Thoracic aorta (tissue), 1 donor: ENCODE data around the genes WDFY2 and SUGT1.

DNA sequence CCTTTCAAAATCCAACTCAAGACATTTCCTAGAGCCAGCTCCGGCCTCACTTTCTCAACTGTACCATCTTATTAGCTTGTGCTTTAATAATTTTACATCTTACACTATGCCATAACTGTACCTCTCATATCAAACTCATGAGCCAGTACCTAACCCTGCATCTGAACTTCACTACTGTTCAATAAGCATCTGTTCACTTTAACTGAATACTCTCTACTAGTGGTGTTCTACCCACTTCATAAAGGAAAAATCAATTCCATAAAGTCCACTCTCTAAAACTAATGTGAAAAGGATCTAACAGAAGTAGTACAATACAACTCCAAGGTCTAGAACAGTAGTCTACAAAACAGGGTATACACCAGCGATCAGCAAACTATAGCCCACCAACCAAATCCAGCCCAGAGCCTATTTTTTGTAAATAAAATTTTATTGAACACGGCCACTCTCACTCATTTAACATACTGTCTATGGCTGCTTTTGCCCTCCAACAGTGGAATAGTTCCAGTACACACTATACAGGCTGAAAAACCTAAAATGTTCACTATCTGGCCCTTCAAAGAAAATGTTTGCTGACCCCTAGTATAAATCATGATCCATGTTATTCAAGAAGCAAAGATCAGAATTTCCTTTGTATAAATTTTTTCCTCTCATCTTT lies 33.2 kb downstream of the INTS6 start:
- RAMPAGE, long total RNA = no peak

GRCh38 chr13:51450838-51451414 lies 1.9 kb downstream of the INTS6 start:
- RAMPAGE, long total RNA = no peak

DNA sequence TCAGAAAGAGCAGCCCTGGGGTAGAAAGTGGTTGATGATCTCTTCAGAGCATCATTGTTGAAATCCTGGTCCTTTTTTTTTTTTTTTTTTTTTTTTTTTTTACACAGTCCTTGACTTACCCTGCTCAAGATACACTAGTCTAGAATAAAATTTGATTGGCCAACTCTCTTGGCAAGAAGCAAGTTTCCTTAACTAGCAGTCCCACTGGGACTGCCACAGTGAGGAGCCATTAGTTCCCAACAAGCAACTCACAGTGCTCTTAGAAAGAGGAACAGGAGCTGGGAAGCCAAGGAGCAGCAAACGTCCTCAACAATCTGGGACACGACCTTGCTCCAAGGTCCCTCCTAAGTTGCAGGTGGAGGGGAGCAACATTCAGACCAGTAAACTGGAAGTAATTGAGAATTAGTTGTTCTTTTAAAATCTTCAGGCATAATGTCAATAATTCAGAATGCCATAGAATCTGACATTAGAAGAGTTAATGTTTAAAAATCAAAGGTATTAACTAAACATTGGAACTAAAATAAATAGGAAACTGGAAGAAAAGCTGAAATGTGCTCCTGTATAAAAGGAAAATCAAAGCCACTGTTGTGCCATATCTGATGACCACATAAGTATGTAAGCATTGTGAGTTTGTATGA lies 48.0 kb upstream of the INTS6 start:
- RAMPAGE, long total RNA = no peak

- RAMPAGE, long total RNA = no peak
These were observed 61.0 kb upstream of the WDFY2 start for GRCh38 chr13:51523299-51523653.

DNA sequence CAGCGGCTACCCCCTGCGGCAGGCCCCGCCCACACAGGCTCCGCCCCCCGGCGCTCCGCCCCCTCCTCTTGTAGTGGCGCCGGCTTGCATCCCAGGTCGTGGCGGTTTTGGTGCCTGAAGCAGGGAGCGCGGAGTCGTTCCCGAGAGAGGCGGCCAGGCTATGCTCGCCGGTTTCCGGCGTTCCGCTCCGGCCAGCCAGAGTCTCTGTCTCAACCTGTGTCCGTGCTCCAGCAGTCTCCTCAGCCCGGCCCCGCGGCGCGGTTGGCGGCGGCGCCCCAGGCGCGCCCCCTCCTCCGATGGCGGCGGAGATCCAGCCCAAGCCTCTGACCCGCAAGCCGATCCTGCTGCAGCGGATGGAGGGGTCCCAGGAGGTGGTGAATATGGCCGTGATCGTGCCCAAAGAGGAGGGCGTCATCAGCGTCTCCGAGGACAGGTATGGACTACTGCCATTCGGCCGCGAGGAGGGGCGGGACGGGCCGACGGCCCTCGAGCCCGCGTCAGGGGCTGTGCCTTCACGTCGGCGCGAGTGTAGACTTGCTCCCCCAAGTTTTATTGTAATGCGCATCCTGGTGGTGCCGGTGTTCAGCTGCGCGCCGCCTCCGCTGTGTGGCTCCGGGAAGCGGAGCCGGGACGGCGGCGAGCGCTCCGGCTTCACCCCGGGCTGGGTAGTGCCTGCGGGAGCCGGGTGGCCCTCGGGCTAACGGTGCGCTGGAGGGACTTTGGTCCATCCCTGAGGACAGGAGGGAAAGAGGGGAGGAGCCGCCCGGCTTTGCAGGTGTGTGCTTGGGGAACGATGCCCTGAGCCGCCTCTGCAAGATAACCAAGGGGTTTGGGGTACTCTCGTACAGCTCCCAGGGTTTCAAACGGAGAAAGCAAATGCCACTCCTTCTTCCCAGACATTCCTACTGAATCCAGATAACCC lies at the start of gene WDFY2:
Gene WDFY2 (plus strand): TSS at position 71 of the 922 bp plus-strand sequence.
- RAMPAGE, long total RNA = start-site peak on the plus strand centred at position 80 of the sequence, 44 bp wide, 154 reads

DNA sequence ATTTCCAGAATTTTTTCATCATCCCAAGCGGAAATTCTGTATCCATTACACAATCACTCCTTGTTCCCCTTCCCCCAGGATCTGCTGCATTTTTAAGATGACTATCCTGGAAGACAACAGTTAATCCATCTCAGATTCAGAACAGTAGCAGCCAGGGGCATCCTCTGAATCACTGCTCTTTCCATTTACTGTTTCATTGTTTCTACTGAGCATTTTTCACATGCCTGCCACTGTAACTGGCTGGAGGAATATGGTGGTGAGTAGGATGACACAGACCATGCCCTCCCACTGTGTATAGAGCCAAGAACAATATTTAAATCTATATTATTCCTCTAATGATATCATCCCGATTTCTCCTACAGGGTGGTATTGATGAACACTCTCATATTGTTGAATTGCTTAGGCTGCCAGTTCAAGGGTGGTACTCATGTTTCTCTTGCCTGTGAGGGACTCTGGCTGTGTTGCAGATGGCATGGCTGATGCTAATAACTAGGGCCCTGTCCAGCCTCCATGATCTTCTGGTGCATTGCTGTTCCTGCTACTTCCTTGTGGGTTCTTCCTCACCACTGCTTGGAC lies 59.0 kb downstream of the WDFY2 start:
- RAMPAGE, long total RNA = no peak

DNA sequence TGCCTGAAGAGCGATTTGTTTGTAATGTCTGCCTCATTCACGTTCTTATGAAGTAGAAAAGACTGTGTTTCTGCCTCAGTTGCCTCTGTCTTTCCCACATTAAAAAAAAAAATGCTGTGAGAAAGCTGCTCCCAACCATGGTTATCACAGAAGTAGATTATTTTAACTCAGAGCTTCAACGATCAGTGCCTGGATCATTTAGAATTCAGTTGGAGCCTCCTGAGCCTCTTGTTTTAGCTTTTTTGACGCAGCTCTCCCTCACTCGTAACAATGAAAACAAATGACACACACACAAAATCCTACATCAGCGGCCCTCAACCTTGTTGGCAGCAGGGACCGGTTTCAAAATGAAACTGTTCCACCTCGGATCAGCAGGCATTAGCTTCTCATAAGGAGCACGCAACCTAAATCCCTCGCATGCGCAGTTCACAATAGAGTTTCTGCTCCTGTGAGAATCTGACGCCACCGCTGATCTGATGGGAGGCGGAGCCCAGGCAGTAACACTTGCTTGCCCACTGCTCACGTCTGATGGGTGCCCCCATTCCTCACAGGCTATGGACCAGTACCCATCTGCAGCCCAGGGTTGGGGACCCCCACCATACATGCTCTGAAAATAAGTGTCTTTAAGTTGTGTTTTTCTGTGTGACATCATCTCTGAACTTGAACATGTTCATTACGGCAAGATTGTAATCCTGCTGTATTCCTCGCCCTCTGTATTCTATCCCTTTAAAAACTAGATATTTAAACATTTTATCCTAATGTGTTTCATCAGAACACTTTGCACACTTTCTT lies 43.4 kb downstream of the DHRS12 start:
- RAMPAGE, long total RNA = no peak

- RAMPAGE, long total RNA = no peak
These were observed 17.7 kb upstream of the DHRS12 start for GRCh38 chr13:51821504-51822167.

DNA sequence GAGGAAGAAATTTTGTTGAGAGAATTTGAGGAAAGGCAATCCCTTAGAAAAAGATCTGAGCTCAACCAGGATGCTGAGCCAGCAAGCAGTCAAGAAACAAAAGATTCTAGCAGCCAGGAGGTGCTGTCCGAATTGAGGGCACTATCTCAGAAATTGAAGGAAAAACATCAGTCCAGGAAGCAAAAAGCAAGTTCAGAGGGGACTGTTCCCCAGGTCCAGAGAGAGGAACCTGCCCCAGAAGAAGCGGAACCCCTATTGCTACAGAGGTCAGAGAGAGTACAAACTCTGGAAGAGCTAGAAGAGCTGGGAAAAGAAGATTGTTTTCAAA lies 5.5 kb downstream of the UTP14C start:
- RAMPAGE, long total RNA = no peak

GRCh38 chr13:52600269-52600687 lies 42.0 kb upstream of the HNRNPA1L2 start:
- RAMPAGE, long total RNA = no peak

DNA sequence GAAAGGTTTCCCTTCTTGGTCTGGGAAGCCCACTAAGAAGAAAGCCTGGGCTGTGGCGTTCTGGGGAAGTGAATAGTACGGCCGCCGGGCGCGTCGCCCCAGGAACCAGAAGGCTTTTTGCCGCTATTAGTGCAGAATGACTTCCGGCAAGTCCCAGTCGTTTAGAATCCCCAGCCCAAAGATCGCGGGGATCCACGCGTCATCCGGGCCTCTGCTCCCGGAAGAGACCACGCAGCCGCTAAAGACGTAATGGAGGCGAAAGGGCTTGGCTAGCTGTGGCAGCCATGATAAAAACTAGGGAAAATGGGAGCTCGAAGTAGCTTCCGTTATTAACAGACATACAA lies 494 bp upstream of the SUGT1 start:
- RAMPAGE, long total RNA = start-site peak on the minus strand centred at position 133 of the sequence, 48 bp wide, 9 reads

DNA sequence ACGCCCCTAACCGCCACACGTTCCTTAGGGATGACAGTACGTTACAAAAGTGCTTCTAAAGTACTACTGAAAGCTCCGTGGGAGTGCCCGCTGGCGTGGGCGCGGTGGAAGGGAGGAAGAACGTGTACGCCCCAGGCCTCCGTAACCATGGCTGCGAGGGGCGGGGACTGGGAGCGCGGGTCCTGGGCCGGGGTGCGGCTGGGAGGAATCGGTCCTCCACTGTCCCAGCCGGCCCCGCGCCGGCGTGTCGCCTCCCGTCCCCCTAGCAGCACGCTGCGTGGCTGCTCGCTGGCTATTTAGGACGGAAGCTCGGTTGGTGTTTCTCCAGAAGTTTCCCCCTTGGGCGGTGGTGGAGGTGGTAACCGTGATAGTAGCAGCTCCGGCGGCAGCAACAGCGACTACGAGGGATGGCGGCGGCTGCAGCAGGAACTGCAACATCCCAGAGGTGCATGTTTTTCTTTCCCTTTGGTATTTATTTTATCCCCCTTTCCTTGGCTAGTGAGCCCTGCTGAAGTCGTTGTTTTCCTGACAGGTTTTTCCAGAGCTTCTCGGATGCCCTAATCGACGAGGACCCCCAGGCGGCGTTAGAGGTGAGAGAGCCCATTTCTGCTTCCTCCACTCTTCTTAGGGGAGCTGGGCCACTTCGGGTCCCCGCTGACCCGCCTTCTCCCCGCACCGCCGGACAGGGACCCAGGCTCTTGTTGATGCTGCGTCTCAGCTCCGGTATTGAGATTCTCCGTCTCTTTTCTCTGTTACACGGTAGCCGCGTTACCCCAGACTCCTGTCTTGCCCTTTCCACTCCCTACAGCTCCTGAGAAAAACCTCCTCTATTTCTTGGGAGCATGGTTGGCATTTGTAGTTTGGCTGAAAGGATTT lies at the start of gene SUGT1:
Gene SUGT1 (plus strand): TSS at position 323 of the 876 bp plus-strand sequence.
- RAMPAGE, long total RNA = start-site peak on the plus strand centred at position 228 of the sequence, 54 bp wide, 27 reads; start-site peak on the plus strand centred at position 360 of the sequence, 76 bp wide, 285 reads

- RAMPAGE, long total RNA = no peak
These were observed 782 bp downstream of the CNMD start for GRCh38 chr13:52738830-52739245.

- RAMPAGE, long total RNA = no peak
These were observed 172.5 kb downstream of the OLFM4 start for GRCh38 chr13:53200722-53201995.

GRCh38 chr13:54511244-54511829 lies 1482.7 kb downstream of the OLFM4 start:
- RAMPAGE, long total RNA = no peak

DNA sequence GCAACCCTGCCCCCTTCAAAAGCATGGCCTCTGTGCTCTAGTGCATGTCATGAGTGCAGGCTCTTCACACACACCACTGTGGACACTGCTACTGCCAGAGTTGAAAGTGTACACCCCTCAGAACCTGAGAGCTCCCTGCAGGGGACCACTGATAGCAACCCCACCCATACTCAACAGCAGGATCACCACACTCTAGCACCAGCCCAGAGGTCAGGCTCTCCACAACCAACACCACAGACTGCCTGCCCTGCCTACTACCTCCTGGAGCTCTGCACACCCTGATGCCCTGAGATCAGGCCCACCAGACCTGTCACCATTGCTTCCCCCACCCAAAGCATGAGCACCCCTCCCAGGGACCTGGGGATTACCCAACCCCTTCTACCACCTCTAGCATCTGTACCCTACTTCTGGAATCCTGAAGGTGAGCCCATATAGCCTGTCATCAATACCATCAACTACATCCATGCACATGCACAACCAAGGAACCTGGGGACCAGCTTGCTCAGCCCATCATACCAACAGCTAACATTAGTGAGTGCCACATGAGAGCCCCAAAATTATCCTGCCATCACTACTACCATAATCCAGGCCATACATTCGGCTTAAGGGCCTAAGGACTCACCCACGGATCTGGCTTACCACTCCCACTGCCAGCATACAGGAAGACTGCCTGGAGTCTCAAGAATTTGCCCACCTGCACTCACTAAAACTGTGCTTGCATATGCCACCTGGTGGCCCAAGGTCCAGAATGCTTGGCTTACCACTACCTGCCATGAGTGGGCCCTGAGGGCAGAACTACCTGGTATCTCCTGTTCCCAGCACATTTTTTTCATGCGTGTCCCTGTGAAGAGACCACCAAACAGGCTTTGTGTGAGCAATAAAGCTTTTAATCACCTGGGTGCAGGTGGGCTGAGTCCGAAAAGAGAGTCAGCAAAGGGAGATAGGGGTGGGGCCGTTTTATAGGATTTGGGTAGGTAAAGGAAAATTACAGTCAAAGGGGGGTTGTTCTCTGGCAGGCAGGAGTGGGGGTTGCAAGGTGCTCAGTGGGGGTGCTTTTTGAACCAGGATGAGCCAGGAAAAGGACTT lies 1563.0 kb upstream of the PRR20A start:
- RAMPAGE, long total RNA = no peak

DNA sequence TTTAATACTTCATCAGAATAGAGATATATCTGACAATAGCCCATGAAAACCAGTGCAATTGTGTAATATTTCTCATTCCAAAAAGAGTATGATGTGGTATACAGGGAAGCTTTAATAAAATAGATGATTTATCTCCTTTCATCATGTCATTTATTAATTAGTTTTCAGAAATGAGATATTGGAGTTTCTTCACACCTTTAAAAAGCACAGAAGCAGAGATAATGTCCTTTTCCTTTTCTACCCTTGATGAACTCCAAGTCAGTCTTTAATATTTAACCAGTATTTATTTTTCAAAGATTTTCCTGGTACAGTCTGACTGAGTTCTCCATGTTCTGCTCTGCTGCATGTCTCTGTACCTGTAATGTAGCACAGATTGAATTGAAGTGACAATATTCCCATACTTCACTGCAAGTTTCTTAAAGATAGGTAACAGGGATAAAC lies 1323.8 kb upstream of the PRR20A start:
- RAMPAGE, long total RNA = no peak

DNA sequence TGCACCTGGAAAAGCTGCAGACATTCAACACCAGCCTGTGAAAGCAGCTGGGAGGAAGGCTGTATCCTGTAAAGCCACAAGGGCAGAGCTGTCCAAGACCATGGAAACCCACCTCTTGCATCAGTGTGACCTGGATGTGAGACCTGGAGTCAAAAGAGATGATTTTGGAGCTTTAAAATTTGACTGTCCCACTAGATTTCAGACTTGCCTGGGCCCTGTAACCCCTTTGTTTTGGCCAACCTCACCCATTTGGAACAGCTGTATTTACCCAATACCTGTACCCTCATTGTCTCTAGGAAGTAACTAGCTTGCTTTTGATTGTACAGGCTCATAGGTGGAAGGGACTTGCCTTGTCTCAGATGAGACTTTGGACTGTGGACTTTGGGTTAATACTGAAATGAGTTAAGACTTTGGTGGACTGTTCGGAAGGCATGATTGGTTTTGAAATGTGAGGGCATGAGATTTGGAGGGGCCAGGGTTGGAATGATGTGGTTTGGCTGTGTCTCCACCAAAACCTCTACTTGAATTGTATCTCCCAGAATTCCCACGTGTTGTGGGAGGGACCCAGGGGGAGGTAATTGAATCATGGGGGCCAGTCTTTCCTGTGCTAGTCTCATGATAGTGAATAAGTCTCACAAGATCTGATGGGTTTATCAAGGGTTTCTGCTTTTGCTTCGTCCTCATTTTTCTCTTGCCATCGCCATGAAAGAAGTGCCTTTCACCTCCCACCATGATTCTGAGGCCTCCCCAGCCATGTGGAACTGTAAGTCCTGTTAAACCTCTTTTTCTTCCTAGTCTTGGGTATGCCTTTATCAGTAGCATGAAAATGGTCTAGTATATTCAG lies 12.6 kb downstream of the TDRD3 start:
- RAMPAGE, long total RNA = no peak

GRCh38 chr13:61339375-61339794 lies 76.3 kb downstream of the PCDH20 start:
- RAMPAGE, long total RNA = no peak

GRCh38 chr13:66634407-66634827 lies 595.7 kb downstream of the PCDH9 start:
- RAMPAGE, long total RNA = no peak